Breast (tissue), 4 donors: ENCODE data around the genes TMEM132E, FNDC8 and SLFN5.

DNA sequence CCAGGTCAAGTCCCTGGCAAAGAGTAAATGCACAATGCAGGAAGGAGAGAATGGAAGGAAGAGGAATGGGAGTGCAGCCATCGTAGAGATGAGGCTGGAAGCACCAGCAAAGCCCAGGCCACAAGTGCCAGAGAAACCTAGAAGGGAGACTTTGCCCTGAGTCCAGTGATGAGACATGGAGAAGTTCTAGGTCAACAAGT, 120.7 kb upstream of the CCL2 start:
- PRO-cap, 3 experiments: no peak in any of the 3 experiments
- RRBS: no CpG with 5 or more reads among the region's 1 CpG

DNA sequence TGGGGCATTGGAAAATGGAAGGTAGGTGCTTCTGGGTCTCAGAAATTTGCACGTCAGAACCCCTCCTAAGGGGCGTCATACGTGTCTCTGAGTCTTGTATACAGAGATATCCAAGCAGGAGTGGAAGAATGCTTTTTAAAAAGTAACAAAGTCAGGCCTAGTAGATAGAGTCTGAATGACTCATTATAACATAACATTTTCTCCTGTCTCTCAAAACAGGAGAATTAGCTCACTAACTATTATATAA, 86.2 kb upstream of the CCL2 start:
- PRO-cap, 3 experiments: no peak in any of the 3 experiments
- RRBS: no CpG with 5 or more reads among the region's 3 CpGs

- PRO-cap, 3 experiments: no peak in any of the 3 experiments
- RRBS: no CpG with 5 or more reads among the region's 7 CpGs
These were observed 19.6 kb upstream of the CCL2 start for GRCh38 chr17:34235162-34236211.

DNA sequence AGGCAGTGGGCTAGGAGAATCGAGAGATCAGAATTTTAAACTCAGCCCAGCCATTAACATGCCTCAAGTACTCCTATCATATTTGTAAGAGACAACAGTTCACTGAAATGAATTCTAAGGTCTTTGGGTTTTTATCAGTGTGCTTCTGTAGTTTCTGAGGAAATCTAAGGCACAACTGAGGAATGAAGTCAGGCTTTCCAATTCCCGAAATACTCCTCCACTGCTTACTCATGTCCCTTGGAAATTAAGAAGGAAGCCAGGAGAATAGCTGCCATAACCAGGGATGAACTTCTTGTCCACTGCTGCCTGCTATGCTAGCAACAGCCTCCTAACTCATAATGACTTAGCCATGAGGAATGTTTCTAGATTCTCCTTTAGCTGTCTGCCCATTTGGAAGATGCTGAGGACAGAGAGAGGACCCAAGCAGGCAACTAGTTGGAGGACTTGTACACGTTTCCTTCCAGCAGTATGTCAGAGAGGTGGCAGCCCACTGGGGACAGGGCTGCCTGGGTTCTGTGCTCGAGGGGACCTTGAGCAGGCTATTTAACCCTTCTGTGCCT, 1.0 kb upstream of the CCL2 start:
- PRO-cap, 3 experiments: peak in 3 of 3 experiments; most common plus-strand start position 390 of the sequence (in 3); most common minus-strand start position 104 of the sequence (in 1)
- RRBS: no CpG with 5 or more reads among the region's 4 CpGs

GRCh38 chr17:34579123-34579749, at the start of gene TMEM132E:
Gene TMEM132E (plus strand): TSS chr17:34579582.
- PRO-cap, 3 experiments: no peak in any of the 3 experiments
- RRBS: 2% methylated on average over 12 of the region's 66 CpGs

GRCh38 chr17:34979365-34980200, 729 bp upstream of the LIG3 start:
- PRO-cap, 3 experiments: no peak in any of the 3 experiments
- RRBS: no CpG with 5 or more reads among the region's 13 CpGs

DNA sequence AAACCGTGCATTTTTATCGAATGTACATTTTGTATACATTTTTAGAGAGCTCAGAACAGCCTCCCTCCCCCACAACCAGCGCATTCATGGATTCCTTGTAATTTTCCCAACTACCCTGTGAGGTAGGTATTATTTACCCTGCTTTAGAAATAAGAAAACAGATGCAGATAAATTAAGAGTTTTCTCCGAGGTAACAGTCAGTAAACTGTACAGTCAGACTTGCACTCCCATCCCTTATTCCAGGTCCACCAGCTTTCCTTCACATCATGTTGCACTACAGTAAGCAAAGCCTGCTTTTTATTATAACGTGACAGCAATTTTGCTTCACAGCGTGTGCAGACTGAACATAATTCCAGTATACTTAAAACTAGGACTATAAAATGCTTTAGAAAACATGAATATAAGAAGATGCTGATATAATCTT, 1.1 kb downstream of the LIG3 start:
- PRO-cap, 3 experiments: no peak in any of the 3 experiments
- RRBS: no CpG with 5 or more reads among the region's 6 CpGs

DNA sequence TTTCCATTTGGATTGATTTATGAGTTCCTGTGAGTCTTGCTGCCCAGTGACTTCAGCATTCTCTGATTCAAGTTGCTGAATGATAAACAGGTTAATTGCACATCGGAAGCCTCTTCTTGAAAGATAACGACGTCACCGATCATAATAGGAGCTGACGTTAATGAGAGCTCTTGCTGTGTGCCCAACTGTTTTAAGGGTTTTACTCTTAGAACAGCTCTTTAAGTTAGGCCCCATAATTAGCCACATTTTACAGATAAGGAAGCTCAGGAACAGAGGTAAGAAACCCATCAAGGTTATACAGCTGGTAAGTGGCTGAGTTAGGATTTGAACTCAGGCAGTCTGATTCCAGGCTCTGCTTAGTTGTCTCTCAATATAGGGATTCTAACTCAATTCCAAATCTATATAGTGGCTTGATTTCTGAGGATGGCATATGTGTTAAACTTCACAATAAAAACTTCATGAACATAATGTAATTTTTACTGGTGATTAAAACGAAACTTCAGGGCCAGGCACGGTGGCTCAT, 1.6 kb downstream of the LIG3 start:
- PRO-cap, 3 experiments: no peak in any of the 3 experiments
- RRBS: no CpG with 5 or more reads among the region's 7 CpGs

DNA sequence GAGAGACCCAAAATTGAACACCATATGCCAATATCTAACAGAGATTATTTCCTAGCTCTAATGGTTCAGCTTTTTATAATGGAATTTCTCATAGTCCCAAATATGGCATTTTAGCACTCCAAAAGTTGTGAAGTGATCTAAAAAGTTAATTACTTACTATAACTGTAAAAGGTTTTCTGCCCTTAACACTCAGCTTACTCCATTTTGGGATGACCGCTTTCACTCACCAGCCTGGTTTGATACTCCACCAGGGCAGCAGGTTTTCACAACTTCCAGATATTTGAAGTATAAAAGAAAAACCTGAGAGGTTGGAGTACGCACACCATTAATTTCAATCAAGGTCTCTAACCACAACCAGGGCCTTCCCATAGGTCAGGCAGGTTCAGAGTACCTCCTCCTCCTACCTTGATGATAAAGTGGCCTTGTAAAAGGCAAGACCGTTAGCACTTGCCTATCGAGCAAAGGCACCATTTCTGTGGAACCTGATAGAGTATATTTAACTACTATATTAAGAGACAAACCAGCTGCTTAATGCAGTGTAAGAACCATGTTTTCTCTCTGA, 3.5 kb downstream of the RFFL start:
- PRO-cap, 3 experiments: no peak in any of the 3 experiments
- RRBS: no CpG with 5 or more reads among the region's 4 CpGs

DNA sequence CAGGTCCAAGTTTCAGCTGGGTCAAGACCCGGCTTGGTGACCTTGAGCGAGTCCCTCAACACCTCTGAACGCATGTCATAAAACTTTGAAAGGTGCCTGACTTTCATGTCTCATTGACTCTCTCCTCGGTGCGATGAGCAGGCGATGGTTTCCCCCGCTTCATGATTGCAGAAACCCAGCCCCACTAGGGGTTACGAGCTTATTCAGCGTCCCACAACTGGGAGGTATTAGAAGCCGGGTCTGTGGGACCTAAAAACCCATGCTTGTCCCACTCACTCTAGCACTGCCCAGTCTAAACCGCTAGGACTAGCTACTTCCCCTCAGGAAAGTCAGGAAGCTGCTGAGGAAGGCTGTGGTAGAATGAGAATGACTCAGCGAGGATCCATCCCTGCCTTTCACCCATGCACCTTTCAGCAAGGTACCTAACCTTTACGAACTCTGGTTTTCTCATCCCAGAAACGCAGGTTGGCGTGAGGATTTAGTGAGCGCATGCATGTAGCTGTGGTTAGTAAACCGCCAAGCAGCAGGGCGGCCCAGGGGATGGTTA, 26.2 kb upstream of the RFFL start:
- PRO-cap, 3 experiments: no peak in any of the 3 experiments
- RRBS: no CpG with 5 or more reads among the region's 18 CpGs

DNA sequence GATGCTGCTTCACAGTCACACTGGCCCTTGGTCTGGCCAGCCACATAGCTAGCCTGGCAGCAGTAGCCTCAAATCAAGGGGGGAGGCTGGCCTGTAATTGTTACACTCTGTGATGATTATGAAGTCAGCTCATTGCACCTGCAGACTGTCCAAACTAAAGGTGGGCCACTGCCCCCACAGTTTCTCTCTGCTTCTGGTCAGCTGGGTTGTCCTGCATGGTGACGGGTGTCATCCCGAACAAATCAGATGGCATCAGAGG, at the start of gene FNDC8:
TSS of gene FNDC8 (plus strand) at position 168 of the 259 bp plus-strand sequence.
- PRO-cap, 3 experiments: no peak in any of the 3 experiments
- RRBS: no CpG with 5 or more reads among the region's 2 CpGs

GRCh38 chr17:35161200-35161845, 13.7 kb downstream of the UNC45B start:
- PRO-cap, 3 experiments: no peak in any of the 3 experiments
- RRBS: no CpG with 5 or more reads among the region's 5 CpGs

DNA sequence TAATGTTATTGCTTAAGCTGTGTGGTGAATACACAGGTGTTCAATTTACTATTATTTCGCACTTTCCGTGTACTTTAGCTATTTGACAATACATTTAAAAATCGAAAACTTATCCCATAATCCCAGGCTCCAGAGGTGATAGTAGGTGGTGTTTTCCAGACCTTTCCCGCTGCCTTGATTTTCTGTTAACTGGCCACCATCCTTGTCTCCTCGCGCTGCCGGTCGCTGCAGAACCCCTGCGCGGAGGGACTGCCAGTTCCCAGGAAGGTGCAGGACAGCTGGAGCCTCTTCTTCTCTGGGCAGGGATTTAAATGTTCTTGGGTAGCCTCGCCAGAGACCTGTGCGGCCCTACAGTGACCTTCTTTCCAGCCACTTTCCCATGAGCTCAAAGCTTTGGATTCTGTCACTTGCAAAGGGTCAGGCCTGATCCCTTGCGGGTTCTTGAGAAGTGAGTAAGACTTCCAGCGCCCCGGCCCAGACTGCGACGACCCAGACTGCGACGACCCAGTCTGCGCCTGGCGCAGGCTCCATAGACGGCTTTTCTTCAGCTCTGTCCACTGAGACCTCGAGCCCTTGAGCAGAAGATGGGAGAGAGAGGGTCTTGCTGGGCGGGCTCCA, 1.4 kb upstream of the SLFN5 start:
- PRO-cap, 3 experiments: peak in 1 of 3 experiments; most common plus-strand start position 477 of the sequence (in 1)
- RRBS: no CpG with 5 or more reads among the region's 24 CpGs

DNA sequence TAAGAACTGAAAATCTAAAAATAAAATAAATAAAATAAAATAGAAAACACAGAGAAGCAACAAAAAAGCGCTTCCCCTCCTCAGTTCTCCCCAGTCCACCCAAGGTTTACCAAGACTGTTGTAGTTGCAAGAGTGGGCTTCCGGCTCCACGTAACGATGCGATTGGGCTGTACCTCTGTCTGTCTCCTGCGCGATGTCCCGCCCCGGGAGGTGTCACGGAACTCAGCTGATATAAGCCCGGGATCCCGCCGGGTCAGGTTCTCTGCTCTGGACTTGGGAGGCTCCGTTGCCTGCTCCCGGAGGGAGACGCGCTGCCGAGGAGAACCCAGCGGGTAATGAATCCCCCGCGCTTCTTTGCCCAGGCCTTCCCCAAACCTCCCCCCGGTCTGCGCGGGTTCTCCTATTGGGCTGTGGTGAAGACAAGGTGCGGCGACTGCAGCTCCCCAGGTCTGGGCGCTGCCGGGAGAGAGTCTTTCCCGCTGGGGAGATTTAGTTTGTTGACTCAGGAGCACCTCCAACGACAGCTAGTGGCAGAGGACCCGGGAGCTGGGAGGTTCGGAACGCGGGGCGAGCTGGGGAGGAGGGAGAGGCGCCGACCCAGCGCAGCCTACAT, at the start of gene SLFN5:
TSS of gene SLFN5 (plus strand) at position 261 of the 613 bp plus-strand sequence.
- PRO-cap, 3 experiments: peak in 3 of 3 experiments; most common plus-strand start position 261 of the sequence (in 3); most common minus-strand start position 101 of the sequence (in 2)
- RRBS: 2% methylated on average over 25 of the region's 38 CpGs

- PRO-cap, 3 experiments: no peak in any of the 3 experiments
- RRBS: no CpG with 5 or more reads among the region's 14 CpGs
These were observed 1.5 kb downstream of the SLFN5 start for GRCh38 chr17:35244192-35244895.

- PRO-cap, 3 experiments: no peak in any of the 3 experiments
- RRBS: no CpG with 5 or more reads among the region's 1 CpG
These were observed 2.4 kb upstream of the SLFN11 start for GRCh38 chr17:35375851-35376109.

DNA sequence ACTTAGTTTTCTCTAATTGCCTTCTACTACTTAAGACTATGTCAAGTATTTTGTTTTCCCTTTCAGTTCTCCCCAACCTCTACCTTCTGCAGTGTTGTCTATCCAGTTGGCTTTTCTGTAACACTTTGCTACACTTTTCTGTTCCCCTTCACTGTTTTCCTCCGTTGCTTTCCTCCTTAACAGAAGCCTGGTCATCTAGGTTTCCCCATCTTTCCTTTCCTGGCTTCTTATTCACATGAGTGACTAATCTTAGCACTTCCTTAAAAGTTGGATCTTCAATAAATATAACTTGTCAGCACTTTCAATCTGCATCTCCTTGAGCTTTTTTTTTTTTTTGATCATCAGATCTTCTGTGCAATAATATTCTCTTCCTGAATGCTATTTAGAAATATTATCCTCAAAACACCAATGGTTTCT, 2.8 kb upstream of the SLFN11 start:
- PRO-cap, 3 experiments: no peak in any of the 3 experiments
- RRBS: no CpG with 5 or more reads among the region's 1 CpG

DNA sequence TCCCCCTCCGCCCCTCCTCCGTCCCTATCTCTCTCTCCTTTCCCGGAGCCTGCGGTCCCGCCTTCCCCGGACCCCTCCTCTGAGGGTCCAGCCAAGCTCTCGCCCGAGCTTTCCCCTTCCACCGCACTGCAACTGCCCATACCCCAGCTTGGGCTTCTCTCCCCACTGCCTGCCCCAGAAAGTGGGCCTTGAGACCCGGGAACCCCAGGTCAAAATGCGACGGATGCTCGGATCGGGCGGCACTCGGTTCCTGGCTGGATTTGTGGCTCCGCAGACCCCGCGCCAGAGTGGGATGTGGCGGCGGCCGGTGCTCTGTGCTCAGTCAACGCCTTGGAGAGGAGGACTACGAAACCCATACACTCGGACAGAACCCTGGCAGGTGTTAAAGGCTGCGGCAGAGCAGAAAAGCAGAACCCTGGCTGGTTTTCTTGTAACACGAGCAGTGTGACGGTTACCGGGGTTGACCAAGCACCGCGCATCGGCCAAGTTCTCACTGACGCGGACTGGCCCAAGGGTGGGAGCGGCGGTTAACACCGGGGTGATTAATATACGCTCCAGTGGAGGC, 834 bp upstream of the SLFN13 start:
- PRO-cap, 3 experiments: no peak in any of the 3 experiments
- RRBS: 22% methylated on average over 11 of the region's 38 CpGs

GRCh38 chr17:35470094-35470645, 21.6 kb upstream of the SLFN13 start:
- PRO-cap, 3 experiments: no peak in any of the 3 experiments
- RRBS: no CpG with 5 or more reads among the region's 3 CpGs

DNA sequence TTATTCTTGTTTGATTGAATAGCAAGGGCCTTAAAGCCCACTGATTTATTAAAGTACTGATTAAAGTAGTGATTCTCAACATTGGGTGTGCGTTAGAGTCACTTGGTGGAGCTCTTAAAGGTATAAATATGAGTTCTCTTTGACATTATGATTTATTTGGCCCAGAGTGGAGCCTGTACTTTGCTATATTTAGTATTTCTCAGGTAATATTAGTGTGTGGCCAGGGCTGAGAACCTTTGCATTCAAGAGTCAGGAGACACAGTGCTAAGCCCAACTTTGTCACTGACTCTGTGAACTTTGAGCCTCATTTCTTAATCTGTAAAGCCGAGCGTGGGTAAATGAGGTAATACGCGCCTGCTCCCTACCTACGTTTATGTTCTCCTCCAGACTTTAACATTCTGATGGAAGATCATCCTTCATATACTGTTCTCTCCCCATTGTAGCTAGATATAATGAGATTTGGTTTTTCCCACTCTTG, 10.4 kb downstream of the AP2B1 start:
- PRO-cap, 3 experiments: no peak in any of the 3 experiments
- RRBS: no CpG with 5 or more reads among the region's 6 CpGs